ENCODE results near the gene USP54.

GRCh38 chr10:73247789-73248222 lies 751 bp upstream of the DNAJC9 start:
- RRBS, 2 experiments = no CpG with 5 or more reads among the region's 2 CpGs
CAGE:
- cytosol, long polyA minus RNA = no peak
- cytosol, long polyA plus RNA = no peak
- long polyA plus RNA = no peak
- nucleus, long polyA minus RNA = no peak
- nucleus, long polyA plus RNA = no peak

- RRBS, 2 experiments = no CpG with 5 or more reads among the region's 1 CpG
CAGE:
- cytosol, long polyA minus RNA = no peak
- cytosol, long polyA plus RNA = no peak
- long polyA plus RNA = no peak
- nucleus, long polyA minus RNA = no peak
- nucleus, long polyA plus RNA = no peak
Observed at GRCh38 chr10:73450464-73450739, 17.0 kb upstream of the MSS51 start.

GRCh38 chr10:73506117-73506869 lies 10.5 kb upstream of the PPP3CB start:
CAGE:
- cytosol, long polyA minus RNA = no peak
- cytosol, long polyA plus RNA = no peak
- long polyA plus RNA = no peak
- nucleus, long polyA minus RNA = no peak
- nucleus, long polyA plus RNA = no peak

DNA sequence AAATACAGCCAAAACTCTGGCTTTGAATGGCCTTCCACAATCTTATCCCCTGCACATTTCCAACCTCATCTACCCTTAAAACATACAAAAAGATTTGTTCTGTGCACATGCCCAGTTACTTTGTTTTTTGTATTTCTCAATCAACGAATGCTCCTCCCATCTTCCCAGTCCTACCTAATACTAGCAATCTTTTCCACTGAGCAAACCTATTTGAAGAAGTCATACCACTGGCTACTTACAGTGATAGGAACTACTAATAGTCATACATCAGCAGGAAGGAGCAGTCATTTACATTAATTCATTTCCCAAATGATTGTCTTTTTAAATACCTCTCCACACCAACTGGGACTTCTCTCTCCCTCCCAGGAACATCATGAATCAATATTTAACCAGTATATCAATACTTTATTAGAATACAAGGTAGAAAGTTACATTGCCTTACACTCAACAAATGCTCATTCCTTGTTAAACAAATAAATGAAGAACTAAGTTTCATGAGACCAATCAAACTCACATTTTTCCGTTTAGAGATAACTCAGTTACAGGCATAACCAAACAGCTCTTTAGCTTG lies 2.4 kb downstream of the USP54 start:
- RRBS, 2 experiments = no CpG with 5 or more reads among the region's 2 CpGs
CAGE:
- cytosol, long polyA minus RNA = no peak
- cytosol, long polyA plus RNA = no peak
- long polyA plus RNA = no peak
- nucleus, long polyA minus RNA = no peak
- nucleus, long polyA plus RNA = no peak

DNA sequence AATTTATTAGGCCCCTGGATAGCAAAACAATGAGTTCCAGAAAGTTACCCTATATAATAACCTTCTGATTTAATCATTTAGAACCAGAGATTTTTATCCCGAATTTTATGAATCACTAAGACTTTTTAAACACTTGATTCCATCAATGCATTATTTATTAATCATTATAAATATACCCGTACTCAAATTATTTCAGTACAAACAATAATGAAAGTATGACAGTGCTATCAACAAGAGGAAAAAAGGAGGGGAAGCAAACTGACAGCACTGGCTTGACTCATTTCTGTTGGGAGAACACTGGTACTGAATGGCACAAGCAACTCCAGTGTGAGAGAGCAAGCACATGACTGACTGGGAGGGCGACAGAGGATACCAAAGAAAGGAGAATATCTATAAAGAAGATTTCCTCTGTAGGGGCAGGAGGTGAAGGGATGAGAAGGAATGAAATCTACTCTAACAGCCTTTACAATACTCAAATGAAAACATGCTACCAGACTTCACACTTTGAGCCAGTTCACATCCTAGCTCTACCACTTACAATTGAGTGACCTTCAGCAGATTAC lies 1.6 kb downstream of the USP54 start:
- RRBS, 2 experiments = no CpG with 5 or more reads among the region's 3 CpGs
CAGE:
- cytosol, long polyA minus RNA = no peak
- cytosol, long polyA plus RNA = no peak
- long polyA plus RNA = no peak
- nucleus, long polyA minus RNA = no peak
- nucleus, long polyA plus RNA = no peak

GRCh38 chr10:73591161-73591868 lies at the start of gene USP54:
TSS of gene USP54 (minus strand) at chr10:73591342.
- RRBS, 2 experiments = no CpG with 5 or more reads among the region's 6 CpGs
CAGE:
- cytosol, long polyA minus RNA = start-site peak on the minus strand at chr10:73591335-73591350, 73 reads
- cytosol, long polyA plus RNA = no peak
- long polyA plus RNA = start-site peak on the minus strand at chr10:73591306-73592054, 24 and 18 reads in 2 replicates
- nucleus, long polyA minus RNA = start-site peak on the minus strand at chr10:73591306-73591426, 15 reads
- nucleus, long polyA plus RNA = start-site peak on the minus strand at chr10:73591278-73591476, 20 and 27 reads in 2 replicates

- RRBS, 2 experiments = no CpG with 5 or more reads among the region's 3 CpGs
CAGE:
- cytosol, long polyA minus RNA = no peak
- cytosol, long polyA plus RNA = no peak
- long polyA plus RNA = no peak
- nucleus, long polyA minus RNA = no peak
- nucleus, long polyA plus RNA = no peak
Observed at GRCh38 chr10:73591869-73592228, 707 bp upstream of the USP54 start.

GRCh38 chr10:73650744-73651390 lies 5.0 kb downstream of the SYNPO2L start:
- RRBS, 2 experiments = no CpG with 5 or more reads among the region's 5 CpGs
CAGE:
- cytosol, long polyA minus RNA = no peak
- cytosol, long polyA plus RNA = no peak
- long polyA plus RNA = no peak
- nucleus, long polyA minus RNA = no peak
- nucleus, long polyA plus RNA = no peak

GRCh38 chr10:73653551-73654271 lies 2.1 kb downstream of the SYNPO2L start:
- RRBS, 2 experiments = no CpG with 5 or more reads among the region's 8 CpGs
CAGE:
- cytosol, long polyA minus RNA = no peak
- cytosol, long polyA plus RNA = no peak
- long polyA plus RNA = no peak
- nucleus, long polyA minus RNA = no peak
- nucleus, long polyA plus RNA = no peak

GRCh38 chr10:73758645-73759388 lies 13.3 kb upstream of the FUT11 start:
- RRBS, 2 experiments = no CpG with 5 or more reads among the region's 9 CpGs
CAGE:
- cytosol, long polyA minus RNA = no peak
- cytosol, long polyA plus RNA = no peak
- long polyA plus RNA = no peak
- nucleus, long polyA minus RNA = no peak
- nucleus, long polyA plus RNA = no peak

GRCh38 chr10:73763202-73764192 lies 8.6 kb upstream of the FUT11 start:
- RRBS, 2 experiments = no CpG with 5 or more reads among the region's 7 CpGs
CAGE:
- cytosol, long polyA minus RNA = no peak
- cytosol, long polyA plus RNA = no peak
- long polyA plus RNA = no peak
- nucleus, long polyA minus RNA = start-site peak on the plus strand at chr10:73763660-73763736, 12 reads
- nucleus, long polyA plus RNA = no peak

- RRBS, 2 experiments = no CpG with 5 or more reads among the region's 12 CpGs
CAGE:
- cytosol, long polyA minus RNA = no peak
- cytosol, long polyA plus RNA = no peak
- long polyA plus RNA = no peak
- nucleus, long polyA minus RNA = no peak
- nucleus, long polyA plus RNA = no peak
Observed at GRCh38 chr10:73888921-73889657, 14.7 kb upstream of the CAMK2G start.

DNA sequence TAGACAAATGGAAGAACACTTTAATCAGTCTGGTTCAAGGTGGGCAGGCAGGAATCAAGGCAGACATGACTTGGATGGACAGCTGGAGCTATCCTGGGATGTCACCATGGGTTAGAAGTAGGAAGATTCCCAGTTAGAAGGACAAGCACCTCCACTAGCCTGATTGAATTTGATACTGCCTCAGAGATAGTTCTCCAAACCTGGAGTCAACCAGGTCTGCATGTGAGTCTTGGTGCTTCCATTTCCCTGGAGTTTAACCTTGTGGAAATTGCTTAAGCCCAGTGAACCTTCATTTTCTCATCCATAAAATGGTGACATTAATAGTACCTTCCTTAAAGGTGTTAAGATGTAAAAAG lies 6.3 kb upstream of the PLAU start:
CAGE:
- cytosol, long polyA minus RNA = no peak
- cytosol, long polyA plus RNA = no peak
- long polyA plus RNA = no peak
- nucleus, long polyA minus RNA = no peak
- nucleus, long polyA plus RNA = no peak

GRCh38 chr10:73965616-73966839 lies 31.9 kb upstream of the VCL start:
- RRBS, 2 experiments = no CpG with 5 or more reads among the region's 22 CpGs
CAGE:
- cytosol, long polyA minus RNA = no peak
- cytosol, long polyA plus RNA = no peak
- long polyA plus RNA = no peak
- nucleus, long polyA minus RNA = no peak
- nucleus, long polyA plus RNA = no peak

DNA sequence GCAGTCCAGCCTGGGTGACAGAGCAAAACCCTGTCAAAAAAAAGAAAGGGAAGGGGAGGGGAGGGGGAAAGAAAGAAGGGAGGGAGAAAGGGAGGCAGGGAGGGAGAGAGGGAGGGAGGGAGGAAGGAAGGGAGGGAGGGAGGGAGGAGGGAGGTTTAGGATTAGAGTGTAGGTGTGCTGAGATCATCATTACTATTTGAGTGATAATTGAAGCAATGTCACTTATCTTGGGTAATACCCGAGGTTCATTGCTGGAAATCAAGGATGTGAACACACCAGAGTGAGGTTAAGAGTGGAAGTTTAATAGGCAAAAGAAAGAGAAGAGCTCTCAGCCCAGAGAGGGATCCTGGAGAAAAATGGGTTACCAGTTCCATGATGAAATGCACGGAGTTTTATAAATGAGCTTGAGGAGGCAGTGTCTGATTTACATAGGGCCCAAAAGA lies 27.7 kb downstream of the VCL start:
- RRBS, 2 experiments = no CpG with 5 or more reads among the region's 2 CpGs
CAGE:
- cytosol, long polyA minus RNA = no peak
- cytosol, long polyA plus RNA = no peak
- long polyA plus RNA = no peak
- nucleus, long polyA minus RNA = start-site peak on the plus strand centred at position 157 of the sequence, 29 bp wide, 11 reads
- nucleus, long polyA plus RNA = start-site peak on the plus strand centred at position 111 of the sequence, 93 bp wide, 11 and 37 reads in 2 replicates

DNA sequence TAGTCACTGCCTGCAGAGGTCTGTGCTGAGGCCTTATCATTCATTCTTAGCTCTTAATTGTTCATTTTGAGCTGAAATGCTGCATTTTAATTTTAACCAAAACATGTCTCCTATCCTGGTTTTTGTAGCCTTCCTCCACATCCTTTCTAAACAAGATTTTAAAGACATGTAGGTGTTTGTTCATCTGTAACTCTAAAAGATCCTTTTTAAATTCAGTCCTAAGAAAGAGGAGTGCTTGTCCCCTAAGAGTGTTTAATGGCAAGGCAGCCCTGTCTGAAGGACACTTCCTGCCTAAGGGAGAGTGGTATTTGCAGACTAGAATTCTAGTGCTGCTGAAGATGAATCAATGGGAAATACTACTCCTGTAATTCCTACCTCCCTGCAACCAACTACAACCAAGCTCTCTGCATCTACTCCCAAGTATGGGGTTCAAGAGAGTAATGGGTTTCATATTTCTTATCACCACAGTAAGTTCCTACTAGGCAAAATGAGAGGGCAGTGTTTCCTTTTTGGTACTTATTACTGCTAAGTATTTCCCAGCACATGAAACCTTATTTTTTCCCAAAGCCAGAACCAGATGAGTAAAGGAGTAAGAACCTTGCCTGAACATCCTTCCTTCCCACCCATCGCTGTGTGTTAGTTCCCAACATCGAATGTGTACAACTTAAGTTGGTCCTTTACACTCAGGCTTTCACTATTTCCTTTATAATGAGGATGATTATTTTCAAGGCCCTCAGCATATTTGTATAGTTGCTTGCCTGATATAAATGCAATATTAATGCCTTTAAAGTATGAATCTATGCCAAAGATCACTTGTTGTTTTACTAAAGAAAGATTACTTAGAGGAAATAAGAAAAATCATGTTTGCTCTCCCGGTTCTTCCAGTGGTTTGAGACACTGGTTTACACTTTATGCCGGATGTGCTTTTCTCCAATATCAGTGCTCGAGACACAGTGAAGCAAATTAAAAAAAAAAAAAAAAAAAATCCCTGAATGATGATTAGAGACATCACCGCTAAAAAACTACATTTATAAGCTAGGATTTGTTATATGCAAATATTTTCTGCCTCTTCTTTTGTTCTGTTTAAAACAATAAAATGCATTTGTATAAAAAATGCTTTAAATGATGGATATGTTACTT lies 31.2 kb downstream of the AP3M1 start:
- RRBS, 2 experiments = 100% methylated on average over 1 of the region's 6 CpGs; no CpG with 5 or more reads in 1 of the 2 experiments
CAGE:
- cytosol, long polyA minus RNA = no peak
- cytosol, long polyA plus RNA = no peak
- long polyA plus RNA = no peak
- nucleus, long polyA minus RNA = no peak
- nucleus, long polyA plus RNA = no peak

DNA sequence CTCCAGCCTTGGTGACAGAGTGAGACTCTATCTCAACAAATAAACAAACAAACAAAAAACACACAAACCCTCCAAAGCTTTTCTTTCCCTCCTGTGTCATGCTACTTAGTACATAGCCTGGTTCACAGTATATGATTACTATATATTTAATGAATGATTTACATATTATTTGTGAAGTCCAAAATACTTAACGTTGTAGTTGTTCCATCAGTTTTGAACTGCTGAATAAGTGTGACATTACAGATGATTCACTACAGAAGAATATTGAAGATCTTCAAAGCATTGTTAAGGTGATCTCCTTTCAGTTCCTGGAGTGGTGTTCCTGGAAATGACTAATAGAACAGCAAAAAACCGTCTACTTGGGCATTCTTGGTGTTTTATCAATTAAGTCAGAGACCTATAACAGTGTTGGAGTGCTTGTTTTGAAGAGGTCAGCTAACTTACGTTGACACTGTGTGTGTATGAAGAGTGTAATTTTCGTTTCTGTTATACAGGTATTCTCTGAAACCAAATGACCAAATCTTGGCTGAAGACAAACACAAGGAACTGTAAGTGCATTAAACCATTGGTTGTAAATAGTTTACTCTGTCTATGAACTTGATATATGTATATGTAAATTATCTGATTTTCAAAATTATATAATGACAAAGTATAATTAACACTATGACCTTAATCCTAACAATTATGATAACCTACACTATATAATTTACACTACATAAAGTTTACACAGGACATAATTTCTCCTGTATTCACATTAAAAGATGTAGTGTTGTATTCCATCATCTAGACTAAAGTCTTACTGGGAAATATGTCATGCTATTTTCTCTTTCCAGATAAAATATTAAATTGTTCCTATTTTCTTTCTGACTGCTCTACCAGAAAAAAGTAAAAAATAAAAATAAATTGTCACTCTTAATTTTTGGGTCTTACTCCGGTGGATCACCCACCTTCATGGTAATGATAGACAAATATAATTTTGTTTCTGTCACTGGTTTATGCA lies 73.3 kb downstream of the ADK start:
- RRBS, 2 experiments = no CpG with 5 or more reads among the region's 5 CpGs
CAGE:
- cytosol, long polyA minus RNA = no peak
- cytosol, long polyA plus RNA = no peak
- long polyA plus RNA = no peak
- nucleus, long polyA minus RNA = start-site peak on the plus strand centred at position 748 of the sequence, 134 bp wide, 19 reads; start-site peak on the plus strand centred at position 989 of the sequence, 76 bp wide, 36 reads
- nucleus, long polyA plus RNA = no peak

DNA sequence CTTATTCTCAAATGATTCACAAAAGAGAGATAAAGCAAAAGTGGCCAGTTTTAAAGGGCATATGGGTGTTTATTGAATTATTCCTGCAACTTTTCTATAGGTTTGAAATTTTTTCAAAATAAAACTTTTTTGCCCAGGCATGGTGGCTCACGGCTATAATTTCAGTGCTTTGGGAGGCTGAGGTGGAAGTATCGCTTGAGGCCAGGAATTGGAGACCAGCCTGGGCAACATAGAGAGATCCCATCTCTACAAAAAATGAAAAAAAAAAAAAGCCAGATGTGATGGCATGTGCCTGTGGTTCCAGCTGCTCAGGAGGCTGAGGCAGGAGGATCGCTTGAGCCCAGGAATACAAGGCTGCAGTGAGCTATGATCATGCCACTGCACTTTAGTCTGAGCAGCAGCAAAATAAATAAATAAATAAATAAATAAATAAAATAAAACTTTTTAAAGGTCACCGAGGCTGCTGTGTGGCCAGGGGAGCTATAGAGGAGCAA lies 46.7 kb downstream of the KAT6B start:
- RRBS, 2 experiments = no CpG with 5 or more reads among the region's 4 CpGs
CAGE:
- cytosol, long polyA minus RNA = no peak
- cytosol, long polyA plus RNA = no peak
- long polyA plus RNA = no peak
- nucleus, long polyA minus RNA = no peak
- nucleus, long polyA plus RNA = no peak

- RRBS, 2 experiments = no CpG with 5 or more reads among the region's 18 CpGs
CAGE:
- cytosol, long polyA minus RNA = no peak
- cytosol, long polyA plus RNA = no peak
- long polyA plus RNA = no peak
- nucleus, long polyA minus RNA = no peak
- nucleus, long polyA plus RNA = no peak
Observed at GRCh38 chr10:75030488-75031489, 42.7 kb downstream of the DUSP29 start.

GRCh38 chr10:75034047-75034507 lies 39.4 kb downstream of the DUSP29 start:
- RRBS, 2 experiments = no CpG with 5 or more reads among the region's 7 CpGs
CAGE:
- cytosol, long polyA minus RNA = no peak
- cytosol, long polyA plus RNA = no peak
- long polyA plus RNA = no peak
- nucleus, long polyA minus RNA = no peak
- nucleus, long polyA plus RNA = no peak